Colonic mucosa (tissue), 1 donor: ENCODE measurements around the genes CHI3L2 and MOV10.

DNA sequence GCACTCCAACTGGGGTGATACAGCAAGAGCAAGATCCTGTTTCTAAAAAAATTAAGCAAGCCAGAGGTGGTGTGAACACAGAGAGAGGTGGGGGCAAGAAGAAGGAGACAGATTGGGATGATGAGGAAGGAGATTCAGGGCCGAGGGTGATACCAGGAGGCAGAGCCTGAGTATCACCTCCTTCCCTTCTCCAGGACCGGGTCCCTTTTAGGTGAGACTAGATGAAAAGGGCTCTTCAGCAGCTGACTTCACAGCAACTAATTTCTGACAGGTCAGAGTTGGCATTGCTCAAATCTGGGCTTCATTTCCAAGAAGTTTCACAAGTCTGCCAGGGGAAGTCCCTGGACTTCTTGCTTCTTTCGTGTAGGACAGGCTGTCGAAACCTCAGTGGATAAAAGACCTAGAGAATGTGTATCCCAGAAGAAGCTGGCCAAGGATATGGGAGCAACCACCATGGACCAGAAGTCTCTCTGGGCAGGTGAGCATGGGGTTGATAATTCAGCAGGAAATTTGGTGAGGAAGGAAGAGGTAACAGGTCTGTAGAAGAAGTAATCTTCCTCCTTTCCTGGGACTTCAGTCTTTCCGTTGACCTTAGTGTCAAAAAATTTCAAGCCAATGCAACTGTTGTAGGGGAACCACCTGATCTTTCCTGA lies at the start of gene CHI3L2:
Gene CHI3L2, plus strand, starts transcription at position 422 of the 653 bp plus-strand sequence.
- PRO-cap, result no peak

DNA sequence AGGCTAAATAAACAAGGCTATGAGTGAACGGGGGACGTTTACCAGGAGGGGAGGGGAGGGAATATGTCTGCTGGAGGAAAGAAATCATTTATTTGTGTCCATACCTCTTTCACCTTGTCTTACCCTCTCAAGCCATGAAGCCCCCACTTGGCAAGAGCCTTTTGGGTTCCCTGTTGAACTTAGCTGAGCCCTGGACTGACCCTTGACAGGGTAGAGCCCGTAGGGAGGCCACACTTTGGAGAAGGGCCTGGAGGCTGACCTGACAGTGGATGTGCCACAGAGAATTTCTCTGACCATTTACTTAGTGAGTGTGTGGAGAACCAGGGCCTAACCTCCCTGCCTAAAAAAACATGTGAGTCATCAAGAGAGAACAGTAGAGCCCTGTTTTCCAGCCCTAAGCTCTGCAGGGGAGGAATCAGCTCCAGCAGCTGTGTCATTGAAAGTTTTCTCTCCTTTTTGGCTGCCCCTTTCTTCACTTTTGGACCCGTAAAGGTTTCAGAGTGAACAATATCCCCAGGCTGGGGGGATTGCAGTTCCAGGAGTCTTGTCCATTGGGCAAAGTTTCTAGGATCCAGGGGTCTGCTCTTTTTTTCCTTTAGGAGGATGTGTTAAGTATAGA lies 877 bp downstream of the CHI3L2 start:
- PRO-cap, result no peak

GRCh38 chr1:111429719-111430185 lies 2.2 kb upstream of the OVGP1 start:
- PRO-cap, result no peak

DNA sequence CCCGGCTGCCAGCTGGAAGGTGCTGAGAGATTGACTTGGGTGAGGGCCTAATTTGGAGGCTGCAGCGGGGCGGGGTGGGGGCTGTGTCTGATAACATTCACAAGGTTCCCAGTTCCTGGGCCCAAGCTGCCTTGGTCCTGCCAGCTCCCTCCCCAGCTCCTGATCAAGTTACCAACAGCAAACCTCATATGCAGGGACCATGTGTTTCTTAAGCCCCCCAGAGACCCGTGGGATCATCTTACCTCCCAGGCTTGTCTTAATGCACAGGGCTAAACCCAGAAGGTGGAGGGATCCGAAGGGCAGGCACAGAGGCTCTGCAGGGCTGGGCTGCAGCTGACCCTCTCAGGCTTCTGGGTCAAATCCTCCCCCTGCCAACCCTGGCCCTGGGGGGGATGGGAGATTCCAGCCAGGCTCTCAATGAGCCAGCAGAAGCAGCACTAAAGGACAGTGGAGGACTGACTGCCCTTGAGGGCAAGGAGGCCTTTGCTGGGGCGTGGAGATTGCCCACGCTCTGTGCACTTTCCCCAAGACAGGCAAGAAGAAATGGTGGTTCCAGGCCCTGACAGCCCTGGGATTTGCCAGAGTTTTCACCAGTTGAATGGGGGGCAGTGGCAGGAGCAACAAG lies 9.6 kb downstream of the INKA2 start:
- PRO-cap, result no peak

GRCh38 chr1:111948553-111948960 lies 40.9 kb downstream of the KCND3 start:
- PRO-cap, result no peak

DNA sequence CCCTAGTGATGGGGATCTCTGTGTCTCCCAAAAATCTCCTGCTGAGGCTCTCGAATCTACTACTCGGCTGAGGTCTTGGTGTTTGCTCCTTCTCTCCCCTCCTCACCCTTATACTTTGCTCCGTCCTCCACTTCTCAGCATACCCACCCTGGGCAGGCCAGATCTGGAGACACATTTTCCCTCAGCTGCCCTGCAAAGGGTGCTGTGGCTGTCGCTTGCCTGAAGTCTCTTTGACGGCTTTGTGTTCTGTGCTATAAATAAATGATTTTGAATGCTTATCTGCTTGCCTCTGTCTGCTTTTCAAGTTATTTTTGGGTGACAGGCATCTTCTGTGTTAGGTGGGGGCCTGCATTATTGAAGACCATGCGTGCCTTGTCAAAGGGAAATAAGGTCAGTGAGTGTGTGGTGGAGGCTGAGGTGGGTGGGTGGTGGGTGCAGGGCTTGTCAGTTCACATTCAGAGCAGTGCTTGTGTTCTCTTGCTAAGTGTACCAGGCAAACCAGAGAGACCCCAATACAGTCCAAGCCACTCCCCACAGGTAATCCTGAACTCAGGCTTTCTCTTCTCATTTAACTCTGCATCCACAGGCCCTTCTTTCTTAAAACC lies 66.9 kb upstream of the KCND3 start:
- PRO-cap, result no peak

GRCh38 chr1:112069581-112070110 lies 80.2 kb upstream of the KCND3 start:
- PRO-cap, result unidirectional peak, minus-strand start at chr1:112069837

GRCh38 chr1:112454295-112454771 lies 54.4 kb upstream of the WNT2B start:
- PRO-cap, result no peak

GRCh38 chr1:112455715-112456408 lies 52.9 kb upstream of the WNT2B start:
- PRO-cap, result no peak

- PRO-cap, result no peak
Measured at GRCh38 chr1:112524232-112524786, 15.5 kb downstream of the WNT2B start.

GRCh38 chr1:112674078-112674767 lies at the start of gene MOV10:
TSS of gene MOV10 (plus strand) at chr1:112674659.
- PRO-cap, result unidirectional peak, plus-strand start at chr1:112674124; unidirectional peak, plus-strand start at chr1:112674206; unidirectional peak, plus-strand start at chr1:112674453; unidirectional peak, plus-strand start at chr1:112674535; bidirectional peak, plus-strand start at chr1:112674706, minus-strand start at chr1:112674602

DNA sequence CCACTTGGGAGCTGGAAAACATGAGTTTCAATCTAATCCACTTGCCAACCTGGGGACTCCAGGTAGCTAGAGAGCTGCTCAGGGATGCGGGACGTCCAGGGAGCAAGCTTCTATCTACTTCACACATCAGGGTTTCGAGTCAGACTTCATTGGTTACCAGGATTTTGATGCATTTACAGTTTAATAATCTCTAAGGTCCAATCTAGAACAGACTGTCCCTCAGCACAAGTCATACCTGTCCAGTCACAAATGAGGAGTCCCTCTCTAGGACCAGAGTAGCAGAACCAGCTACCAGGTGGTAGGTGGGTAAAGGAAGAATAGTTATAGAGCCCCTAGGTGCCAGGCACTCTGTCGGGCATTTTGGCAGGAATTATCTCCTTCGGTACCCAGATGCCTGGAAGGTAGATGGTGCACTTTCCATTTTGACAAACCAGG lies 2.9 kb downstream of the RHOC start:
- PRO-cap, result no peak

DNA sequence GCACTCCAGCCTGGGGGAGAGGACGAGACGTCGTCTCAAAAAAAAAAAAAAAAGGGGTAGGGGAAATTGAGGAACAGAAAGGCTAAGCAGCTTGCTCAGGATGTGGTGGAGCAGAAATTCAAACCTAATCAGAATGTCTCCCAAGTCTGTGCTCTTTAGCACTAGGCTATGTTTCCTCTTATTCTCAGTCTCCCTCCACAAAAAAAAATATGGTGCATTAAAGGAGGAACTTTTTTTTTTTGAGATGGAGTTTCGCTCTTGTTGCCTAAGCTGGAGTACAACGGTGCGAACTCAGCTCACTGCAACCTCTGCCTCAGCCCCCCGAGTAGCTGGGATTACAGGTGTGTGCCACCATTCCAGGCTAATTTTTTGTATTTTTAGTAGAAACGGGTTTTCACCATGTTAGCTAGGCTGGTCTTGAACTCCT lies 114.1 kb downstream of the SLC16A1 start:
- PRO-cap, result no peak

DNA sequence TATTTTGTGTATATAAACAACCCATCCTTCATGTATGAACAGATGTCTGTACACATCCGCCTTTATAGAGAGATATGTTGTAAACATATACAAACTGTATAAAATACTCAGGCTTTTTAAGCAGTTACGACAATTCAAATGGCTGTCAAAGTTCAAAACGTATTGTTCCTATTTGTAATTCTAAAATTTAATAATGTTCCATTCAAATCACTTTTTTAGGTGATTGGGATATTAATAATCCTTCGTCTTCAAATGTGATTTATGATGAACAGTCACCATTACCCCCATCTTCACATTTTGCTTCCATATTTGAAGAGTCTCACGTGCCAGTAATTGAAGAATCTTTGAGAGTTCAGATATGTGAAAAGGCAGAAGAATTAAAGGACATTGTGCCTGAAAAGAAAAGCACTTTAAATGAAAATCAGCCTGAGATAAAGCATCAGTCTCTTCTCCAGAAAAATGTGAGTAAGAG lies 76.6 kb downstream of the PHTF1 start:
- PRO-cap, result no peak

- PRO-cap, result no peak
Measured at GRCh38 chr1:113690995-113691932, 68.0 kb downstream of the PHTF1 start.

DNA sequence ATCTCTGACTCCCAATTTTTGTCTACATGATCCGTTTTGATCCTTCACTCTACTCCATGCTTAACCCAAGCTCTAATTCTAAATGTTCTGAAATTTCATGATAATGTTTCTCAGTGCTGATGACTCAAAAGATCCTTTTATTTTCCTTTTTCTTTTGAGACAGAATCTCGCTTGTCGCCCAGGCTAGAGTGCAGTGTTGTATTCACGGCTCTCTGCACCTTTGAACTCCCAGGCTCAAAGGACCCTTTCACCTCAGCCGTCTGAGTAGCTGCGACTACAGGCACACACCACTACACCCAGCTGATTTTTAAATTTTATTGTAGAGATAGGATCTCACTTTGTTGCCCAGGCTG lies 11.5 kb downstream of the PHTF1 start:
- PRO-cap, result no peak

DNA sequence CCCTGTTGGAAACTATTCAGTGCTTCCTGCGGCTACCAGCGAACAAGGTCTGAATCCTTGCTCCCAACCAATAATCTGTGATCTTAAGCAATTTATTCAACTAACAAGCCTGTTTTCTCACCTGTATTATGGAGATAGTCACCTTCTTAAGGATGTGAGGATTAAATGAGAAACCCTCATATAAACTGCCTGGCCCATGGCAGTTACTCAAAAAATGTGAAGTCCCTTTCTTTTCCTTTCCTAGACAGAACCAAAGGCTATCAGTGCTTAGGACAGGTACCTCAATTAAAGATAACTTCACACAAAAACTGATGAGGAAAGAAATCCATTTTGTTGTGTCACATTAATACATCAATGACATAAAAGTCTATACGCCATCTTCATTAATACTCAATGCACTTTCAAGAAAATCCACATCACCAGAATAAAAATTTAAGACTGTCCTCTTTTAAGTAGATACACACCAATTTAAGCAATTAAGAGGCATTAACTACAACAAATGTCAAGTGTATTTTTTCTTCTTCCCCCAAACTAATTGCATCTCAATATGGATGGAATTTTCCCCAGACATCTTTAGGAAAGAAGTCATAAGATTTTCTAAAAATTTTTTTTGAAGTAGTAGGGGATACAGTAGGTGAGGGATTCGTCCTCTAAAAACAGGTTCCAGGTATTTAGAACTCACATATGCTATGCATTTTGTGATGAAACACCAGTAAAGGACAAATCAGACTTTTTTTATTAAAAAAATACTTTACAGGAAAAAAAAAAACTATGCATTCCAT lies 2.0 kb upstream of the PHTF1 start:
- PRO-cap, result no peak

DNA sequence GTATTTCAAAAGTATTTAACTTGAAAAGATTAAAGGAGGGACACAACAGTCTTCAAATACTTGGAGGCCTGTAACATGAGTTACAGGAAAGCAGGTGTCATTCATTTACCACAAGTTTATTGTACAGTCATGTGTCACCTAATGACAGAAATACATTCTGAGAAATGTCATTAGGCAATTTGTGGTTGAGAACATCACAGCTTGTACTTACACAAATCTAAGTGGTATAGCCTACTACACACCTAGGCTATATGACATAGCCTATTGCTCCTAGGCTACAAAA lies 24.8 kb upstream of the PHTF1 start:
- PRO-cap, result no peak

GRCh38 chr1:113859443-113859832 lies 27.9 kb downstream of the BCL2L15 start:
- PRO-cap, result no peak

DNA sequence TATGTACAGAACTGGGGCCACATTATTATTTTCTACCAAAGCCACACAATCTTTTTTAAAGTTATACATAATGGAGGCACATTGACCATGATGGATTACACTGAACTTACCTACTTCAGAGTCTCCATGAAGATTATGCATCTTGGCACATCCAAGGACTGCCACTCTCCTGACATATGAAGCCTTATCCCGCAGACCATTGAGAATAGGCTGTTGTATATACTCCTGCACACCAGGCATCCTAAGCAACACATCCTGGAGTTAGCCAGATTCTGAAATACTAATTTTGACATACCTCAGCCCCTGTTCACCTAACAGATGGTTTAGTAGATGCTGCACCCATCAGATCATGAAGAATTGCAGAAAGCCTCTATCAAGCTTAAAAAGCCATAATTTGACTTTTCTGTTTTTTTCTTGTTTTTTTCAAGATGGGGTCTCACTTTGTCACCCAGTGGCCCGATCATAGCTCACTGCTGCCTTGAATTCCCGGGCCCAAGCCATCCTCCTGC lies 2.9 kb downstream of the AP4B1 start:
- PRO-cap, result no peak